ENCODE measurements around the gene RAB13.

DNA sequence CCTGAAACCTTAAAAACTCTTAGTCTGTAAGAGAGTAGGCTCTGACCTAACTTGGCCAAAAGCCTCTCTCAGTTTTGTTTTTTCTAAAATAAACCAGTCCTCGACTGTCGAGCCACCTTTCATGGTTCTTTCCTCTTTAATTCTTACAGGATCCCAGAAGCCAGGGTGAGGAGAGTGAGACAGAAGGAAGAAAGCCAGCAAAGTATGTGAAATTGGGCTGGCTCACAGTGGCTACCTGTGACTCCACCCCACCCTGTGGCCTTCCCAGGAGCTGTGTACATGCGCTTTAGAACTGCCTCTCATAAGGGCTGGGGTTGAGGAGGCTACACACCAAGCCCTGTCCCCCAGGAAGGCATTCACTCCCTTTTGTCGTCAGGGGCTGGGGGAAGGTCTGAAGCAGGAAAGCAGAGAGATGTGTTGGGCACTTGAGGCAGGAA lies 4.5 kb downstream of the PGLYRP4 start:
- PRO-cap: no peak

DNA sequence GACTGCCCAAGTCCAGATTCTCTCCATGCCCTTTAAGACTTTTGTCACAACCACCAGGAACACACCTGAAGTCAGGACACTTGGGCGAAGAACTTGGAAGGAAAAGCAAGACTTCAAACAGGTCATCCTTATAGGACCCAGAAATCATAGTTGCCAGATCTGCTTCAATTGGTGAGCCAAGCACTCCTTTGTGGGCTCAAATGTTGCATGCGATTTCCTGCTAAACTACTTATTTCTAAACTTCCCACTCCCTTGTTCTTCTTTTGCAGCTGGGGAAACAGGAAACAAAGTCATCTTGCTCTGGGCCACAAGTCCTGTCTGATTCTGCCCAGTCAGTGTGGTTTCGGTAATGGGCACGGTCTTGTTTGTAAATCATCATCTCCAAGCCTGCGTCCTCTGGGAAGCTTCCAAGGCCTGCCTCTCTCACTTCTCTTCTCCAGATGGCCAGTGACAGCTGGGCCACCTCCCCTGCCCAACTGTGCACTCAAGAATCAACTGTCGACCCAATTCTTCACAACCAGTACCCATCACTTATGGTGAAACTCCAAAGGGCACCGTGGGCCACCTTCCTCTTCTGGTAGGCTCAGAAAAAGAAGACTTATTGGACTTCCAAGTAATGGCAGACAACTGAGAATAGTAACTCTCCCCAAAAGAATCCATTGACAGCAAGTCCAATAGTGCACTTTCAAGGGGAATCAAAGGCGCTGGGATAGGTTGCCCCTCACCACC lies 4.3 kb downstream of the S100A8 start:
- PRO-cap: unidirectional peak, plus-strand start at position 426 of the sequence

DNA sequence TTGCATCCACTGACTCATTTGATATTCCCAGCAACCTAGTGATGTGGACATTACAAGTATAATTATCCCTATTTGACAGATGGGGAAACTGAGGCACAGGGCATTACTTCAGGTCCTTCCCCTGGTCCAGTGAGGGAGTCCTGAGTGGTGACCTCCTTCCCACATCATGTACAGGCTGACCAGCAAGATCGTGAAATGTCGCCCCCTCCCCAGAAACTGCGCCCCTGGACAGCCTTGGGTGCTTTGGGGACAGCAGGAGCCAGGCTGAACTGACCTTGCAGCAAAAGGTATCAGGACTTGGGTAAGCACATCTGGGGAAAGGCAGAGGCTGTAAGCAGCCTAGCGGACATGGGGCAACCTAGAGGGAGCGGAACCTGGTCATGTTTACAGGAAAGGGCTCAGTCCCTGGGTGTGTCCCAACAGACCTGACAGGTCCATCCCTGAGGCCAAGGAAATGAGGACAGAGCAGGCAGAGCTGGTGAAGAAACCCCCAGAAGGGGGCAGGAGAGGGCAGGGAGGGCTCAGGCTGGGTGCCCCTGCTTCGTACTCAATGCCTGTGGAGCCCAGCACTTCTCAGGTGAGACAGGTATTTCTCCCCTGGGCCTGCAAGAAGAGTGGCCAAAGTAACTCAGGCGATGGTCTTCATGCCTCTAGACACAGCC lies 3.0 kb upstream of the S100A8 start:
- PRO-cap: no peak

GRCh38 chr1:153495093-153495616 lies 34.7 kb upstream of the S100A7 start:
- PRO-cap: no peak

GRCh38 chr1:153535114-153535907 lies 480 bp downstream of the S100A6 start:
- PRO-cap: bidirectional peak, plus-strand start at chr1:153535489, minus-strand start at chr1:153535288

- PRO-cap: bidirectional peak, plus-strand start at chr1:153545272, minus-strand start at chr1:153545085
These were observed 608 bp downstream of the S100A4 start for GRCh38 chr1:153544922-153545474.

DNA sequence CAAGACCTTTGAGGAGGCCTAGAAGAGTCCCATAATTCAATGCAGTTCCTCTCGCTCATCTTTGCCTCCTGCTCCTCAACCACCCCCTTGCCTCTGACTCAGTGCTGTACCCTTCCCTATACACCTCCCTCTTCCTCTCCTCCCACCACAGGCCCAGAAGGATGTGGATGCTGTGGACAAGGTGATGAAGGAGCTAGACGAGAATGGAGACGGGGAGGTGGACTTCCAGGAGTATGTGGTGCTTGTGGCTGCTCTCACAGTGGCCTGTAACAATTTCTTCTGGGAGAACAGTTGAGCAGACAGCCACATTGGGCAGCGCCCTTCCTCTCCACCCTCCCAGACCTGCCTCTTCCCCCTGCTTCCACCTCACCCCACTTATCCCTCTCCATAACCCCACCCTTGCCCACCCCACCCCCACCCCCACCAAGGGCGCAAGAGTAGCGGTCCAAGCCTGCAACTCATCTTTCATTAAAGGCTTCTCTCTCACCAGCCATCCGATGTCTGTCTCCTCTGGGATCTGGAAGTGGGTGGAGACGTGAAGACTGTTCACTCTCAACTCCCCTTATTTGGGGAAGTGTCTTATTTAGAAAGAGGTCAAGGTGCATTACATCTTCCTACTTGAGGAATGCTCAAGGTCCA lies 2.2 kb upstream of the CHTOP start:
- PRO-cap: no peak

DNA sequence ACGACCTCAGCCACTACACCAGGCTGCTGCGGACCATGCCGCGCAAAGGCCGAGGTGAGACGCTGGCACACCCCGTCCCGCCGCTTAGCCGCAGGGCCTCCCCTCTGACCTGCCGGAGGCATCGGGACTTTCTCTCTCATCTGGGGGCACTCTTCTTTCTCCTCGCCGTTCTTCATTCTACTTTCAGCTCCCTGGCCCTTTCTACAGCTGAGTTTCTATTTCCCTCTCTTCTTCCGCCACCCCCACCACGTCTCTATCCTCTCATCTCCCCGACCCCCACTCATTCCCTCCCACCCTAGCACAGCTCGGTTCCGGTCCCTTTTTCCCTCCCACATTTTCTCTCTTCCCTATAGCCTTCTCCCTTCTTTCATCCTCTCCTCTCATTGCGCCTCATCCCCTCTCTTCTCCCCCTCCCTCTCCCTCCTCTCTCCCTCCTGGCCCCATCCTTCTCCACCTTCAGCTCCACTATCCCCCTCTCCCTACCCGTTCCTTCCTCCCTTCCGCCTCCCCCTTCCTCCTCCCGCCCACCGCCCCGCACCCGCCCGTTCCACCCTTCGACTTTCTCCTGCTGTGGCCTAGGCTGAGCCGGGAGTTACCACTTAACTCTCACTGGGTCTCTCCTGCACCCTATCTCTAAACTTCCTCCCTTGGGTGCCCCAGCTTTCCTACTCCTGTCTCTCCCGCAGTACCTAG lies 1.4 kb downstream of the NPR1 start:
- PRO-cap: no peak

GRCh38 chr1:153730353-153731187 lies 2.7 kb downstream of the INTS3 start:
- PRO-cap: no peak

GRCh38 chr1:153770463-153771139 lies 4.6 kb upstream of the SLC27A3 start:
- PRO-cap: no peak

DNA sequence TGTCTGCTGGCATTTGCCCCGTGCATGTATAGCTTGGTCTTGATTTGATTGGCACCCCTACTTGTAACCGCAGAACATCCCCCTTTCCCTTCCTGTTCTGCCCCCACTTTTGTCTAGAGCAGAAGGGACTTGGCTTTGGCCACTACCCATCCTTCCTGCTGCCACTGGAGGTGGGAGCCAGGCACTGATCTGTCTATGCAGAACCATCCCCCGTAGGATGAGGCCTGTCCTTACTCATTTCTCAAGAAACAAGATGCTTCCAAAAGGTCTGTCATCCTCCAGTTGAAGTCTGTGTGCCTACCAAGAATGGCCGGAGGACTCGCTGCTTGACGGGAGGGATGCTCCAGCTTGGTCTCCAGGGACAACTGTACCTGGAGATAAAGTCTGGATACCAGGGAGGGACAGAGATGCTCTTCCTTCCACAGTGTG lies 1.1 kb upstream of the SLC27A3 start:
- PRO-cap: no peak

GRCh38 chr1:153775881-153775974 lies 521 bp downstream of the SLC27A3 start:
- PRO-cap: no peak

GRCh38 chr1:153806739-153807466 lies 31.7 kb downstream of the SLC27A3 start:
- PRO-cap: no peak

- PRO-cap: no peak
These were observed 34.2 kb downstream of the SLC27A3 start for GRCh38 chr1:153809172-153810089.

DNA sequence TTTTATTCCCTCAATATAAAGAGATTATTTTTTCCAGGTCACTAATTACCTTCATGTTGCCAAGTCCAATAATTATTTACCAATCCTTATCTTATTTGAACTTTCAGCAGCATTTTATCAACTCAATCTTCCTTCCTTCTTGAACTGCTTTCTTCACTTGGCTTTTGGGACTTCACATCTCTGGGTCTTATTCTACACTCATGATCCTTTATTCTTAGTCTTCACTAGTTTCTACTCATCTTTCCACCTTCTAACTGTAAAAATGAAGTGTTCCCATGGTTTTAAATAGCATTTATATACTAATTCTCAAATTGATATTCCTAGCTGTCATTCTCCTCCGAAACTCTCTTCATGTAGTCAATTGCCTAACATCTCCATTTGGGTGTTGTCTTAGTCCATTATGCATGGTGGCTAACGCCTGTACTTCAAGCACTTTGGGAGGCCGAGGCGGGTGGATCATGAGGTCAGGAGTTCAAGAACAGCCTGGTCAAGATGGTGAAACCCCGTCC lies 73.1 kb downstream of the SLC27A3 start:
- PRO-cap: no peak

DNA sequence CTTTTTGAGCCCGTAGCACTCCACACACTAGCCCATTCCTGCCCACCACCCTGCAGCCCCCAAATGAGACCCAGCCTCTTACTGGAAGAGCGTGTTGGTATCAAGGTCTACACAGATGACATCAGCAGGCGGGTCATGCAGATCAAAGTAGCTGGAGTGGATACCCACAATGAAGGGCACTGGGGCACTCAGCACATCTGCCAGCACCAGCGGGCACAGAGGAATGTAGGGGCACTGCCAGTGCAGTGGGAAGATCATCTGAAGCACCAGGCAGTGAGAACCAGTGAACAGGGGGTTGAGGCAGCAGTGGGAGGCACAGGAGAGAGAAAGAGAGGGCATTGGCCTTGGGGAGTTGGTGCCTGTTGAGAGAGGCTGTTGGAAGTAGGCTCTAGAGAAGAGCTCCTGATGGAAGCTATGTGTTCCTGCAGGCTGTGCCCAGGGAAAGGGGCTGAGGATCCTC lies 6.1 kb downstream of the DENND4B start:
- PRO-cap: no peak

DNA sequence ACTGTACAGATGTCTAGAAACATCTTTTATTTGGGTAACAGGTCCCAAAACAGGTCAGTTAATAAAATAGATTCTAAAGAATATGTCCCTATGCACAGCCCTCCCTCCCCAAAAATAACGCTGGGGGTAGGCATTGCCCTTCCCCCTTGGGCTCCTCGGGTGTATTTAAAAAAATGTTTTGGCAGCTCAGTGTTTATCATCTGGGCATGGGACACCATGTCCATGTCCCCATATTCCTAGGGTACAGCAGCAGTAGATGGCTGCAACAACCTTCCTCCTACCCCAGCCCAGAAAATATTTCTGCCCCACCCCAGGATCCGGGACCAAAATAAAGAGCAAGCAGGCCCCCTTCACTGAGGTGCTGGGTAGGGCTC lies 675 bp upstream of the CRTC2 start:
- PRO-cap: no peak

DNA sequence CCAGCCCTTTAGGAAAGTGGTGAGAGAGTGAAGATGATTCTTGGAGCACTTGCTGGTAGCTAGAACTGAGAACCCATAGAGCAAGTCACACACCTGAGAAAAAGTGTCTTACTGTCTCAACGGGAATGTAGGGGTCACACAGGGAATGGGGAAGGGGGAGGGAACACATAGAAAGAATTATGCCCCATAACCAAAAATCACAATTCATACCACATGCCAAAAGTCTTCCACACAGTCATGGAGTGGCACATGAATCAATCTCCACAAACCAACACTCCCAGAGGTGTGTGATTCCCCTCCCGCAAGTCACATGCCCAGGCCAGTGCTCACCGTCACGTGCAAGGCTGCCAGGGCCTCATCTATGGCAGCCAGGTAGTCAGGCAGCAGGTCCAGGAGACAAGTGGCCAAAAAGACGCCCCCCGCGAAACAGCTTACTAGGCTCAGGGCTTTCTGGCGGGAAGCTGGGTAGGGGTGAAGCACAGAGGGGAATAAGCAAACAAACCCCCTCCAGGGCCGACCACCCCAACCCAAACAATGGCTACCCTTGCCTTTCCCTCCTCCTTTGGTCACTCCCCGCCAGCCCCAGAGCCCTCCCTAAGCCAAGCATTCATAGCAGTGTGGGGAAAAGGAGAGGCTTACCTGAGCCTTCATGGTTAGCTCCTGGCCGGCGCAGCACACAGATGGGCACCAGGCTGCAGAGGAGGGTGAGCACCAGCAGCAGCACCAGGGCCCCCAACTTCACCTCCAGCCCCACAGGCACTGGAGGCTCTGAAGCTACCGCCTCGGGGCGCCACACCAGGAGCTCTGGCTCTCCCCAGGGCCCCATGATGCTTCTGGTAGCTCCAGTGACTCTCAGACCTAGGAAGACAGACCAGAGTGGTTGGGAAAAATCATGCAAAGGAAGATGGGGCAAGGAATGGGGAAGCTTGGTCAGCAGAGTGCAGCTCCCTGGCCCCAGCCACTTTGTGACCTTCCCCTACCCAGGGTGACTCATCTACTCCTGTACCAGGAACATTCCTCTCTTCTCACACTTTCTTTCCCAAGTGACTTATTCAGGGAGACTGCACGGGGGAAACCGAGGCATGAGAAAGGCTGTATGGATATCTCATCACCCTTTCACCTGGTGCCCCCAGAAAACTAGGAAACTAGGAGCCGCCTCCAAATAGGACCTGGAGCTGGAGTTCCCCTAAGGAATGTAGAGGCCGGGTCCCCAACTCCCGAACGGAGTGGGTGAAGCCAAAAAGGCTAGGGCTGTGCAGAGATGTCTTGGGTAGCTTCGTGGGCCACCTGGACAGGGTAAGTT lies 996 bp downstream of the SLC39A1 start:
- PRO-cap: no peak

GRCh38 chr1:153985894-153986643 lies at the start of gene RAB13:
TSS of gene RAB13 (minus strand) at chr1:153986339.
- PRO-cap: bidirectional peak, plus-strand start at chr1:153986456, minus-strand start at chr1:153986338

- PRO-cap: no peak
These were observed 32.8 kb downstream of the TPM3 start for GRCh38 chr1:154158796-154159768.